Left ventricle myocardium (tissue), 1 donor: ENCODE measurements around a stretch of chr2.

DNA sequence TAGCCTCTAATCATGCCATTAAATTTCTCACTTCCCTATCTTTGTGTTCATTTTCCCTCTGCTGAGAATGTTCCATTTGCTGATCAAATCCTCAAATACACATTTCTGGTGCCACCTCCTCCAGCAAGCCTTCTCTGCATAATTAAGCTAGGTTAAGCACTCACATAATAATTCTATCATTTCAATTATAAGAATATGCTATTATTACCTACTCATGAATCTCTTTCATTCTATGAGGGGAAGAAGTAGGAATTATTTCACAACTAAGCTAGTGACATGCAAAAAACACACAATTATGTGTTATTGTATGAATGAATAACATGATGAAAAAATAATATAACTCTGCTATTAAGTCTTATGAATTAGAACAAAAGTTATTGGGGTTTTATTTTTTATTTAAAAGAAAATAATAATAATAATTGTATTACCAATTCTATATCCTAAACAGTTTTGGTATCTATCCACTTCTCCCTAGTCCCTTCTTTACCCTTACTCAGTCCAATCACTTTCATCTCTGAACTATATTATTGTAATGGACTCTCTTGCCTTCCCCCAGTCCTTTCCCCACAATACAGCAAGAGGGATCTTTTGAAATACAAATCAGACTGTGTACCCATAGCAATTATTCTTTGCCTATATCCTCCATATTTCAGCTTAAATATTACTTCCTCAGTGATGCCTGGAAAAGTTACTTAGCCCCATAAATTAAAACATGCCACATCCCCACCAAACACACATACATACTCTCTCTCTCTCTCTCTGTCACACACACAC lies 63.0 kb downstream of the ERBB4 start:
- PRO-cap = no peak

- PRO-cap = no peak
These were observed 149.8 kb downstream of the IKZF2 start for GRCh38 chr2:213001532-213002010.

- PRO-cap = no peak
These were observed 3.8 kb downstream of the IKZF2 start for GRCh38 chr2:213147430-213148130.

DNA sequence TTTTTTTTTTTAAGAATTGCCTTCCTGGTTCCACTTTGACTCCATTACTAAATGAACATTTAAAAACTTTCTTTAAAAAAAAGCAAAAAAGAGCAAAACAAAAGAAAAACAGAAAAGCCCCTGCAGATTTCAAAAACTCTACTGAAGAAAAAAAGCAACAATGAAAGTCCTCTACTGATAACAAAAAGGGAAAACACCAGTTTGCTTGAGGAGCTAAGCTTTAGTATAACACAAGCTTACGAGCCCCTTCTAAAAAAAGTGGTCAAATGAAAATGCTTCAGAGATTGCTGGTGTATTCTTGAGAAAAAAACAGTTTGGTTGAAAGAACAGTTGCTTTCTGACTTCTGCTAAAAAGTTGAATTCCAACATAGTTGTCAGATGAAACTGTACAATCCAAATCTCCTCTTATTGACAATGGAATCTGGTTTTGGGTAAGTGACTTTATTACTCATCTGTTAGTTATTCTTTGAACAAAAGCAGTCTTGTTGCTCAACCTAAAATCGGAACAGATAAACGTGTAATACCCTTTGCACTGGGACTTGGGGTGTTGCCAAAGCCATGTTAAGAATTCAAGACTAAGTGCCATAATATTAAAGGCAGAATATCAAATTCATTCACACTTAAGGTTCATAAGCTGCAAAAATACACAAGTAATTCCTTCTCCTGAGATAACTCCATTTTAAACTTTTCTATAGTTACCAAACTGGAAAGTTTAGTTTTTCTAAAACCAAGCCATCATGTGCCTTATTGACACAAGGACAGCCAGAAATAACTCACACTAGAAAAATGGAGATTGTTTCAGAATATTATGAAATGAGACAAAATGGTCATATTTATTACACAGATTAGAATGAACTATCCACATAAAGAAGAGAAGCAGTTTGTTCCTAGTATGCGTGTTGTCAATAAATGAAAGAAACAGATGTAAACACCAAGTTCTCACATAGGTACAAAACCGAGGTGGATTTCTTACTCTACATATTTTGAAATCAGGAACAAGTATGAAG lies 45.3 kb upstream of the SPAG16 start:
- PRO-cap = no peak

GRCh38 chr2:214808939-214809328 lies 549 bp downstream of the BARD1 start:
- PRO-cap = no peak

GRCh38 chr2:215136636-215137480 lies 1.6 kb downstream of the ABCA12 start:
- PRO-cap = no peak

DNA sequence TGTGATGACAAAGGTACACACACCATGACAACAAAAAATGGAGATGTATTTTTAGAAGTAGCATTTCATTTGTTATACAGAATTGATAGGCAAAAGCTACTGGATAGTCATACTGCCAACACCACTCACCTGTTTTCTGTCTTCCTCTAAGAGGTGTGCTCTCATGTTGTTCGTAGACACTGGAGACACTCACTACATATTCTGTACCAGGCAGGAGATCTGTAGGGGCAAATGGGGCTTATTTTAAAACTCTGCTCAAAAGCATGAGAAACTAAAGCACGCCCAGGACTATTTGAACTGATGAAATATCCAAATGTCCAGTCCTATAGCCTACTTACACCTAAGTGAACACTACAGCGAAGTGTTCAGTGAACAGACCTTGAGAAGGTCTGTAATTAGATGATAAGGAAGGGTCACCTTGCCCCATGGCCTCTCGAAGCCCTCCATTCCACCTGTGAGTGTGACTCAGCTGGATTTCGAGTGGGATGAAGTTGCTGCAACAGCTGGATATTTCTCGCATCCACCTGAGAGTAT lies 47.7 kb downstream of the FN1 start:
- PRO-cap = no peak

GRCh38 chr2:215415201-215415656 lies 20.6 kb downstream of the FN1 start:
- PRO-cap = no peak

GRCh38 chr2:215434563-215435085 lies 1.2 kb downstream of the FN1 start:
- PRO-cap = no peak

- PRO-cap = no peak
These were observed 264.3 kb downstream of the MREG start for GRCh38 chr2:215749059-215749435.

- PRO-cap = no peak
These were observed 2.0 kb downstream of the TMEM169 start for GRCh38 chr2:216083506-216084402.

DNA sequence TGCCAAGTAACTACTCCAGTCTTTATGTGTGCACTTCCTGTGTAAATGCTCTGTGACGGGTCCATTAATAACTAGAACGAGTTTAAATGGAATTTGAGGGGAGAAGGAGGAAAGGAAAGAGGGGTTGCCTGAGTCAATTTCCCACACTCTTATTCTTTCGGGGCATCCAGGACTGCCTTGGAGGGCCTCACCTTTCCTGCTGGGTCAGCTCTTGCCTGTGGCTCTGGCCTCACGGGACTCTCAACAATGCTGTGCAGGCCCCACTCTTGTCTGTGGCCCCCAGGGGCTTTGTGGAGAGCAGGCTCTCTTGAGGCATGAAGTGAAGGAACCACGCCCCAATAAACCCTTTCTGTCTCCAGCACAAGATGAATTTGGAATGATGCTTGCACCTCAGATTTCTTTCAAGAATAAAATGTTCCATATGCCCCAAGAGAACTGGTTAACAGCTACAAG lies 6.4 kb upstream of the RPL37A start:
- PRO-cap = no peak

DNA sequence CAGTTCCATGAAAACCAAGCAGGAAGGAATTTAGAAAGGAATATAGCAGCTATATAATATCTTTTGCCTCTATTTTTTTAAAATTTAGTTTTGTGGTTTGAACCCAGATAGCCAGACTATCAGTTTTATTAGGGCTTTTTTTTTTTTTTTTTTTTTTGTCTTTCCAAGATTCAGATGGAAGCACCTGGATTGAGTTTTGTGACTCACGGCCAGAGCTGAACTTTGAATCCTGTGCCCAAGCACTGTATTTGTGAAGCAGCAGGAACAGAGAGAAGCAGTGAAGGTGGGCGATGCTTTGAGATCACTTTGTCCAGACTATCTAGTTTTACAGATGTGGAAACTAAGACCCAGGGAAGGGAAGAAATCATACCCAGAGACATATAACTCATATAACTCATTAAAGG lies 33.9 kb downstream of the RPL37A start:
- PRO-cap = no peak

- PRO-cap = no peak
These were observed 53.1 kb downstream of the RPL37A start for GRCh38 chr2:216551679-216552139.

DNA sequence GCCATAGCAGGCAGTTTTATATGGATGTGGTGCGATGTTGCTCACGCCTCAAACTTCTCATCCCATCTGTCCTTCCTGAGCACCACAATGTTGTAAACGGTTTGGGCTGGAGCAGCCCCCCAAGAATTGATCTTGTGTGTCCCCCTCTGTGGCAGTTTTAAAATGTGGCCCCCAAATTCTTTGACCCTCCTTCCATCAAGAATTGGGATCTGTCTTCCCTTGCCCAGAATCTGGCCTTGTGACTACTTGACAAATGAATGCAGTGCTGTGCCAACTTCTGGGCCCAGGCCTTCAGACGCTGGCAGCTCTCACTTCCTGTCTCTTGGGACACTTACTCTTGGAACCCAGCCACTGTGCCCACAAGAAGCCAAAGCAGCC lies 56.5 kb downstream of the RPL37A start:
- PRO-cap = no peak

- PRO-cap = no peak
These were observed 60.2 kb upstream of the IGFBP2 start for GRCh38 chr2:216572695-216573754.

DNA sequence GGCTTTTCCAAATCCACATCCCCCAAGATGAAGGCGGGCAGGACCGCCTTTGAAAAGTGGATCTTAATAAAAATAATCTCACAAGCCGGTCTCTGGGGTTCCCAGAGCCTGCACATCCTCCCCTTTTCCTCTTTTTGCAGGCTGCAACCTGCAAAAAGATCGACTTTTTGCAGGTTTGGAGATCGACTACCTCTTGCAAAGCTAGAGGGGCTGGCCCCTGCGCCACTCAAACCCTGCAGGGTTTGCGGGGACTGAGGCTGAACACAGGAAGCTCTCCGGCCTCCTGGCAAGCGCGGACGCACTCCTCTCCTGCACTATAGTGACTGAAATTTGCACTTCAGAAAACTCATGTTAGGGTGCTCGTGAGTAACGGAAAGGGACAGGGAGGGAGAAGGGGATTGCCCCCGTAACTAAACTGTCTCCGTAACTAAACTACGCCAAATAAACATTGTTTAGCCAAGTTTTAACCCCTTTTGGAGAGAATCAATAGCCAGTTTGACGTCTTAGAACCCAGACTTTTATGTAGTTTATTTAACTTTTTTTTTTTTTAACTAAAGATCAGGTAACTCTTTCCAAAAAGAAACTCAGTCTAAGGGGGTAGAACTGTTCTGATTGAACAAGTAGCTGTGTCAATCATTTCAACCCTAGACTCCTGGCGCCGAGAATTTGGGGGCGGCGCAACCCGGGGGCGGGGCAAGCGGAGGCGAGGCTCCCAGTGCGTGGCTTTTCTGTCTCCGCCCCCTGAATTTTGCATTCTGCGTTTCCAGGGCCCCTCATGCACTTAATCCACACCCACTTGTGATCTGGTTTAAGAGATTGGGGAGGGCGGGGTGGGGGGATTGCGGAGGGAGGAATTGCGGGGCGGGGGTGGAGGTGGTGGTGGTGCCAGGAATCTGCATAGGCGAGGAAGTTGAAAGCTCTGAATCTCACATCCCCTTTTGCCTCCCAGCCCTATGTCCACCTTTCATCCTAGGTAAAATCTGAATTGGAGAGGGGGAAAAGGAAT lies 2.4 kb downstream of the IGFBP5 start:
- PRO-cap = bidirectional peak, plus-strand start at position 229 of the sequence, minus-strand start at position 71 of the sequence; unidirectional peak, minus-strand start at position 321 of the sequence; bidirectional peak, plus-strand start at position 753 of the sequence, minus-strand start at position 668 of the sequence

DNA sequence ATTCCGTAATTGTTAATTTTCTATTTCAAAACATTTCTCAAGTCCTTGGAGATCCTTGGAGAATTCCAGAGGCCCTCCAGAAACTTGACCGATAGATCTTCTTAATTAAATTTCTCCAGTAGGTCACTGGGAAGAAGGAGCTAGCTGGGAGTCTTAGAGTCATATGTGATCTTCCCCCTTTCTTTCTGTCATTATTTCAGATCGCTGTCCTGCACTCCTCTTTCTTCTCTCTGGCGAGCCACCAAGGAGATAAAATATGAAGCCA lies 19.9 kb upstream of the IGFBP5 start:
- PRO-cap = bidirectional peak, plus-strand start at position 188 of the sequence, minus-strand start at position 193 of the sequence

DNA sequence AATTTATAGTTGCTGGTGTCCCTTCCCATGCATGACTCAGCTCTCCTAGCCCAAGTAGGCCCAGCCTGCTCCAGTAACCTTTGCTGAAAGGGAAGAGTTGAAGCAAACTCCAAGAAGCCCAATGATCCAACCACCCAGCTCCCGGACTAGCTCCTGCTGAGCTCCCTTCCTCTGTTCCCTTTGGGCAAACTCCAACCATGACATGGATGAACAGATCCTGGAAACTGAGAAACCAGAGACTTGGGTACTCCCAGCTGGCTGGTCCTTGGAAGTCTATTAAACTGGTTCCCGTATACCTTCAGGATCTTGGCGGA lies 59.6 kb downstream of the TNP1 start:
- PRO-cap = no peak

DNA sequence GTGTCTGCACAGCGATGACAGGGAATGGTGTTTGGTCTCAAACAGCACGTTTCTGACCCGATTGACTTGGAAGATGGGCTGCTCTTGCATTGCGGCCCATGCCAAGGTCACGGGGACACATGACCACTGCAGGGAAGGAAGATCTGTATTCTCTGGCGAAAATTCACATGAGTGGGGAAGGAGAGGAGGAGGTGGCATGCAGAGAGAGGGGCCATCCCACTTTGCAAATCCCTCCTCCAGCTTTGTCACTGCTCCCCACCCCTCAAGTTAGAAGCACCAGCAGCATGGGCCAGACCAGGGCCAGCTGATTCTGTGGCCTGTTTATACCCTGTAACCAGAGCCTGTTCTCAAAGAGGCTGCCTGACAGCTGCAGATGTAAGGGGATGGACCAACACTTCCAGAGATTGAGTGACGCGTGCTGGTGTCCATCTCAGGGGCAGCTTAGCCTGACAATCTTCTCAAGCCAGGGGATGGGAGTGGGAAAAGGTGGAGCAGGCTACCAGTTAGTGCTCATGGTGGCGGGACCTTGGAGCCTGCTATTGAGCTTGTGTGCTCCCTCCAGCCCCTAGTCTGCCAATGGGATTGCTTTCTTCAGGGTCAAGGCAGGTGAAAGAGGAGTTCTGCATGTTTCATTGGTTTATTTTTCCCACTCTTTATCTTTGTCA lies 57.1 kb downstream of the TNP1 start:
- PRO-cap = no peak